Metastatic Liver Carcinoma in the Adrenal Gland (tissue), 2 donors: ENCODE results near the gene ARID1B.

DNA sequence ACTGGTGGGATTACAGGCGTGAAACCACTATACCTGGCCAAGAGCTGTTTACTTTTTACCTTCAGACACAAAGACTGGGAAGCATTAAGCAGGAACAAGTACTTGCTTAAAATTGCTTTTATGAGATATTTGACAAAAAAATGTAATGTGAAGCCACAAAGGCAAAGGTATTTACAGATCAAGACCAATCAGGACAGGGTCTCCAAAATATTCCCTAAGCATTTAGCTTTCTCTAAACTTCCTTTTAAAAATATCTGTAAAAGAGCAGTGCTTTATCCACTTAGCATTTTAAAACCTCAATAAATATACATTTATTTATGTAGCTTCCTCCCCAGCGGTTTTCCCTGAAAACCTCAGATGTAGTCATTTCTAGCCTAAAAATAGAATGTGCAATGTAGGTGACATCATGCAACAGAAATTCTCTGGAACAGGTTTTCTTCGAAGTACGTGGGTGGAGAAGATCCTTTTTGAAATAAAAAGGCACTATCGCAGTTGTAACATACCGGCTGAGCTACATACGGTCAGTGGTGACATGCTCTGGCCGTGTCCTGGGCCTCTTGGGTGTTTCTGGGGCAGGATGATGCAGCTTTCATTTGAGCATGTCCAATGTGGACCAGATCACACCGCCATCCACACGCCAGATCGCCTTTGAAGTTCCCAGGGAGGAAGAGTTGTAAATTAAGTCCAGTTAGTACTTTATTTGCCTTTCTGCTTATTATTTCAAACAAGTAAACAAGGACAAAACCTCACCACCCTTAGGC is 109.7 kb upstream of the CLDN20 start:
- PRO-cap, 2 experiments, result no peak in any of the 2 experiments

GRCh38 chr6:155188698-155189570 is 74.9 kb upstream of the CLDN20 start:
- PRO-cap, 2 experiments, result peak in 2 of 2 experiments; most common plus-strand start chr6:155189432 (in 2)

DNA sequence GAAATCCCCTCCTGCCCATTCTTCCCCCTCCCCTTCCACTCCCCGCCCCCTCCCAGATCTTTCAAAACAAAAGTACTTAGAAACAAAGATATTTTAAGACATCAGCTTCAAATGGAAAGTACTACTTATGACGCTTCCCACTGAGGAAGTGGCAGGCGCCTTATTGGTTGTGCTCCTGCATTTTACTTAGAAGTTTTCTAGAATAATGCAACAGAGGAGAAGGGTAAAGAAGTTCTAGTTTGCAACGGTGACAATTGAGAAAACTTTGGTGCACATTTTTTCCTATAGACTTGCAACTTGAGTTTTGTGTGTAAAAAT is 37.1 kb downstream of the NOX3 start:
- PRO-cap, 2 experiments, result no peak in any of the 2 experiments

GRCh38 chr6:156395210-156395909 is 381.8 kb upstream of the ARID1B start:
- PRO-cap, 2 experiments, result no peak in any of the 2 experiments

GRCh38 chr6:156775033-156775562 is 2.1 kb upstream of the ARID1B start:
- PRO-cap, 2 experiments, result no peak in any of the 2 experiments

GRCh38 chr6:156777175-156778174 is at the start of gene ARID1B:
TSS of gene ARID1B (plus strand) at chr6:156777378.
- PRO-cap, 2 experiments, result peak in 2 of 2 experiments; most common plus-strand start chr6:156777568 (in 2); most common minus-strand start chr6:156778135 (in 2)

DNA sequence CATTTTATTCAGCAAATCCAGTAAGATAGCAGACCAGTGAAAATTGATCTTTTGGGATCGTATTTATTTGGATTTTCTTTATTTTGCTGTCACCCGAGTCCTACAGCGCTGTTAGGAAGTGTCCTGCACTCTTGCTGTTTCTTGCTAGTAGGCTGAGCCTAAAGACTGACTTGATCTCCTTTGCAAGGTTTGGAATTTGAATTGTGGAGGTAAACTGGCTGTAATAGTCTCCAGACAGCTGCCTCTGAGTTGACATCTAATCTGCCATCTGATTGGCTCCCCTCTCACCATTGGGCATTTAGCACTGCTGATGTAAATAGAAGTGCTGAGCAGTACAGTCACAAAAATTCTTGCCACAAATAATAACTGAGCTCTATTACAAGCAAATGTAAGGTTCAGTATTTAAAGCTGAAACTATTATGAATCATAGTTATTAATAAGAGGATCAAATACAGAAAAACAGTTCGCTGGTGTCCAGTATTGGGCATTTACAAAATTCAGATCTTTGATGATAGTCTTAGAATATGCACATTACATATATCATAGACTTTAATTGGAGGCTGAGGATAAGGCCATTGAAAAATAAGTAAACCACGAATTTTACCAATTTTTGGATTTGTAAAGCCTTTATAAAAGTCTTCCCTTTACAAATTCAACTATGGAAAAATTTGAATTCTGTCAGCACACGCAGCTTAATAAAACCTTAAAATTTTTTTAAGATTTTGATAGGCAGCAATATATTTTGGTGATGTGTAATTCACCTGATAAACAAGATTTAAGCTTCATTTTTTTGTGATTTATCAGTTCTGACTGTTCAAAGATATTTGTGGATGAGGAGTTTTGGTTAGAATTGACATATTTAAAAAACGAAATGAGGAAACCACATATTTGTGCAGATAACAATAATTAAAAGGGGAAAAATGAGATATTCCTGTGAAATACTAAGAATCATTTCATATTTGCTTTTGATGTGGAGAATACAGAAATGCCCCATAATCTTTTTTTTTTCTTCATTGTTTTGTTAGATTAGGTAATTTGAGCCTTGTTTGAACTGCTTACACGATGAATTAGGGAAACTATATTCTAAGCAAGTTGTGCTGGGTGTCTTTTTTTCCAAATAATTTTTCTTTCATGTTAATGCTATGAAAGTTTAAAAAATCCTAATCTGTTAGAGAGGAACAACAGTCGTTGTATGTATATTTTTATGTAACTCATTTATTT is 3.5 kb downstream of the ARID1B start:
- PRO-cap, 2 experiments, result peak in 2 of 2 experiments; most common plus-strand start position 319 of the sequence (in 1); most common minus-strand start position 225 of the sequence (in 2)

- PRO-cap, 2 experiments, result no peak in any of the 2 experiments
Observed at GRCh38 chr6:156781698-156782693, 4.8 kb downstream of the ARID1B start.

GRCh38 chr6:157002864-157003536 is 225.8 kb downstream of the ARID1B start:
- PRO-cap, 2 experiments, result no peak in any of the 2 experiments

DNA sequence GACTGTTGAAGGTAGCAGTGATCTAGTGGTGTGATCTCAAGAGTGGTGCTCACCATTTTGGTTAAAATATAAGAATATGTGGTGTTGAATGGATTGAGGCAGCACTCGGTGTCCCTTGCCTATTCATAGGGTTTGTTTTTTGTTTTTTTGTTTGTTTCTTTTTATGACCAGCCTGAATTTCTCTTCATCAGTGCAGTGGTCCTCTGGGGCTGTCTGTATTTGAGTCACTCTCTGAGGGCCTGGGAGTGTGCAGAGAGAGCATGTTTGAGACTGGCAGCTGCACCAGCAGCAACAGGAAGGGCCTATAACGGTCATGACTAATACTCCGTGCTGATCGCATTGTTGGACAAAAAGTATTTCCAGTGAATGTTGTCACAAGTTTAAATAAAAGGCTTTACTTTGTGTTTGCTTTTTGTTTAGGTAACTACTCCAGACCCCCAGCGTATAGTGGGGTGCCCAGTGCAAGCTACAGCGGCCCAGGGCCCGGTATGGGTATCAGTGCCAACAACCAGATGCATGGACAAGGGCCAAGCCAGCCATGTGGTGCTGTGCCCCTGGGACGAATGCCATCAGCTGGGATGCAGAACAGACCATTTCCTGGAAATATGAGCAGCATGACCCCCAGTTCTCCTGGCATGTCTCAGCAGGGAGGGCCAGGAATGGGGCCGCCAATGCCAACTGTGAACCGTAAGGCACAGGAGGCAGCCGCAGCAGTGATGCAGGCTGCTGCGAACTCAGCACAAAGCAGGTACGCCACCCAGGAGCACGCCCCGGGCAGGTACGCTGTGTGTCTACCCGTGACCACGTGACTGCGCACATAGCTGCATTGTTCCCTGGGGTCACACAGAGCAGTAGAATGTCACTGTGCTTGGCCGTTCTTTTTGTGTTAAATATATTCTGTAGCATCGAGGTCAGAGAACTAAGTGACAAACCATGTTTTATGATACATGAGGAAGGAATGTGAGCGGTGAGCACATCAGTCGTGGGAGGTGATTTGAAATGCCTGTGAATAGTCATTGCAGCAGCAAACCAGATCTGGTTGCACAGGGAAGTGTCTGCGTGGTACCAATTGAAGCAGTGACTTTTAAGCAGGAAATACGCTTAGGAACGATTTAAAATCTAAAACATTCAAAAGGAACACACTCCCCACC is 174.7 kb downstream of the TMEM242 start:
- PRO-cap, 2 experiments, result no peak in any of the 2 experiments

DNA sequence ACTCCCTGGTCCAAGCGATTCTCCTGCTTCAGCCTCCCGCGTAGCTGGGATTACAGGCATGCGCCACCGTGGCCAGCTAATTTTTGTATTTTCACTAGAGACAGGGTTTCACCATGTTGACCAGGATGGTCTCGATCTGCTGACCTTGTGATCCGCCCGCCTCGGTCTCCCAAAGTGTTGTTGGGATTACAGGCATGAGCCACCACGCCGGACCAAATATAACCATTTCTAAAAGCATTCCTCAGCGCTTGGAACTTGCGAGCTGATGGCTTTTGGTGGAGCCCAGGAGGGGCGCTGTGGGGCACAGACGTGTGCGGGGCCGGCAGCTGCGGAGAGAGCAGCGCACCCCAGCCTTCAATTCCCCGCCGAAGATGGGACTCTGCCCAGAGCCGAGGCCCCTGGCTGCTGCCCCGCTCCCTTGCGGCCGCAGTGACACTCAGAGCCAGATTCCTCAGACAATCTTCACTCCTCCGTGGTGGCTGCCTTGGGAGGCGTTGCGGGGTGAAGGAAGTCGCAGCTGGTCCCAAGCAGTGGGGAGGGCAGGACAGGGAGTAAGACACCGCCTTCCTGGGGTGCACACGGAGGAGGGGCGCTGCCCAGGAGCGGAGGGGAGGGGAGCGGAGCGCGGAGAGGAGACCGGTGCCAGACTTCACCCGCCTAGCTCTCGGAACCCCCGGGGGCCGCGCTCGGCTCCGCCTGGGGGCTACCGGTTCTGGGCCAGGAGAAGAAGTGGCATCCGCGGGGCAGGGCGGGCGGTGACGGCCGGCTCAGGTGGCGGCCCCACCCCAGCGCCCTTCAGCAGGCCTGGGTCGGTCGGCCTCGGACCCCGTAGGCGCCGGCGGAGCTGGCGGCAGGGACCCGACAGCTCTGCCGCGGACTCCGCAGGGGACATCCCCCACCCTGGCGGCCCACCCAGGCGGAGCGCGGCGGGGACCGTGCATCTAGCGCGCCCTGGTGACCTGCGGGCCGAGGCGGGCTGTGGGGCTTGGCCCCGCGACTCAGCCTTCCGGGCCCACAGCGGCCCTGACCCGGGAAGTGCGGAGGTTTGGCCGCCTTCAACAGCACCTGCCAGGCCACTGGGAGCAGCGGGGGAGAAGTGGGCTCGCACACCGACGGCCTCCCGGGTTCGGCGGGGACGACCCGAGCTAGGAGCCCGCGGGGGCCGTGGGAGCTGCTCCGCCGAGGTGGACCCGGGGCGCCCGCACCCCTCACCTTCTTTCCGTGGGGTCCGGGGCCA is 87.5 kb downstream of the TMEM242 start:
- PRO-cap, 2 experiments, result no peak in any of the 2 experiments

DNA sequence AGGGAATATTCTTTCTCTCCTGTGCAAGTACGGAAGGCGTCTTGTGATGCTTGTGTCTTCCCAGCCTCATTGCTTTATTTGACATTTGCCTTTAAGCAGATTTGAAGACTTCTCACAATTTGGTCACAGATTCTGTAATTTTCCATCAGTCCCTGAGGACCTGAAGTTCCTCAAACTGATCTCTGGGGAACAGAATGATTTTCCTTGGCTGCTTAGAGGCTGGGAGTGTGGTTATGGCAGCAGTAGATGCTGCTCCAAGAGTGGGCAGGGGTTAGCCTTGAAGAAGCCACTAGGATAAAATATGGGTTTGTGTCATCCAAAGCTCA is 26.1 kb upstream of the ZDHHC14 start:
- PRO-cap, 2 experiments, result no peak in any of the 2 experiments

- PRO-cap, 2 experiments, result no peak in any of the 2 experiments
Observed at GRCh38 chr6:157596889-157597750, 216.1 kb downstream of the ZDHHC14 start.

- PRO-cap, 2 experiments, result peak in 1 of 2 experiments; most common plus-strand start chr6:157954399 (in 1); most common minus-strand start chr6:157954296 (in 1)
Observed at GRCh38 chr6:157954074-157955331, 27.2 kb upstream of the SYNJ2 start.

DNA sequence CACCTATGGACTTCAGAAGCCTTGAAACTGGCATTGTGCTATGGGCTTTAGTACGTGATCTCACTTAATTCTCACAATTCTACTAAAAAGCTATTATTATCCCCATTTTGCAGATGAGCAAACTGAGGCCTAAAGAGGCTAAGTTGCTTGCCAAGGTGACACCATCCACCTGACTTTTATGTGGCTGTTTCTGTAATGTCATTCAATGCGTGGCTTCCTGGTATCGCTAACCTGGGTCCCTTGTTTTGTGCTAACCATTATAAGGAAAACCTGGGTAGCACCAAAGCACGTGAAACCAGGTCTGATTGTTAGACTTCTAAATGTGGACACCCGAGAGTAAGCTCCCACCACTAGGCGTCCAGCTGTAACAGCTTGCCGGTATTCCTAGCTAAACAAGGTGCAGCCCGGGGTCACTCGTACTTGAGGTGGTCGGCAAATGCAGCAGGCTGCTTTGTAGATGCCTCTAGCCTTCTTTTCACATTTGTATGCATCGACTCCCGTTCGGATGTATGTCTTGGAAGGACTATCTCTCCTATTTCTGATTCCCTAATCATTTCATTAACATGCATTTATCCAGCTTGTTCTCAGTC is 1.1 kb downstream of the SYNJ2 start:
- PRO-cap, 2 experiments, result no peak in any of the 2 experiments

DNA sequence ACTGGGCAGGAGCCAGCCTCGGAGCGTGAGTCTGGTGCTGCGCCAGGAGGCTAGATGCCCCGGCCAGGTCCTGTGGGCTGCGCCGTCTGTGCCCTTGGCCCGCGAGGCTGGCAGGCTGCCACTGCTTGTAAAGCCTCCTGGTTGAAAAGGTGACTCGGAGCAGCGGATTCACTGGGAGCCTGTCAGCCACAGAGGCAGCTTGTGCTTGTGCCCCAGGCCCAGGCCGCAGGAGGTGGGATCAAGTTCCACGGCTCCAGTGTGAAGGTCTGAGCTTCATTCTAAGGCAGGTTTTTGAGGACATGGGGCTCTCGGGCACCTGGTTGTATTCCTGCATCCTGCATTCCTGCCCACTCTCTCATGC is 8.3 kb downstream of the SYNJ2 start:
- PRO-cap, 2 experiments, result no peak in any of the 2 experiments

DNA sequence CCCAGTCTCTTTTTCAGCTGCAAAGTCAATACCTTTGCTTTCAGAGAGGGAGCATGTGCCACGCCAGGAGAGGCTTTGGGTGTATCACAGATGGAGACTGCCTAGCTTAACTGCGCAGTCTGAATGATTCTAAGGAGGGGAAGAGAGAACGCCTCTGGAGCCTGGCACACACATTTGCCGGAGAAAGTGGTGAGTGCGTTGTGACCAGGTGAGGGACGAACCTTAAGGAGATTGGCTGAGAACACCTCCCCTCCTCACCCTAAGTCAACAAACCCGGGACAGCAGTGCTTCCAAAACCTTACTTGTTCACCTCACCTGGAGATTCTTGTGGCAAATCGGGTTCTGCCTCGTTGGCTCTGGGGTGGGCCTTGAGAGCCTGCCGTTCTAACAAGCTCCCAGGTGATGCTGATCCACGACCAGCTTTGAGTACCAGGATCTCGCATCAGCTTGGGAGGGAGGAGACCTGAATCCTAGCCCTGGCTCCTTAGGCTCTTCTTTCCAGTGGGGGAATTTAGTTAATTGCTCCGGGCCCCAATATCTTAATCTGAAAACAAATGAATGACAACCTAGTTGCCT is 9.4 kb downstream of the SYNJ2 start:
- PRO-cap, 2 experiments, result no peak in any of the 2 experiments

- PRO-cap, 2 experiments, result no peak in any of the 2 experiments
Observed at GRCh38 chr6:158037643-158038089, 56.0 kb downstream of the SYNJ2 start.

DNA sequence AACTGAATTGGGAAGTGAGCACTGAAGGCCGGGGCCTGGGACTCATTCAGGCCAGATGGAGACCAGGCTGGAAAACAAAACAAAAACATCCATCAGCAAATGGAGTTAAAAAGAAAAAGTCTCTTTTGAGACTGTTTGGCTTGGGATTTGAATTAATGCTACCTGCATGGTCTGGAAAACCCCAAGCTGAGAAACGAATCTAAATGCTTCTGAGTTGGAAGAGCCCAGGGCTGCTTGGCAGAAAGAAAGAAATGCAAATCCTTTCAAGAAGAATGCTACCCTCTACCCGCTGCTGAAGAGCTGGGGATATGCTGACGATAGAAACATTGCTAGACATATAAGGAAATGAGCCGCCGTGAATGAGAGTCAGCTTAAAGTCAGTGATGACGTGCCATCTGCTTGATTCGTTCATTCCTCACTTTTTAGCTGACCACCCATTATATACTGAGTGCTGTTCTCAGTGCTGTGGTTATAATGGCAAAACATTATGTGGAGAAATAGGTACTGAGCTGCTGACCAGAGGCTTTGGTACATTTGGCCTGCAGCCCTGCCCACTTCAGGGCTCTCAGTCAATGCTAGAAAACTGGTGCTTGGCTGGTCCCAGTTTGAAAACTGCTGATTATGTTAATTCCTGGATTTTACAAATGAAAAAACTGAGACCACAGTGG is 28.0 kb upstream of the TULP4 start:
- PRO-cap, 2 experiments, result no peak in any of the 2 experiments

DNA sequence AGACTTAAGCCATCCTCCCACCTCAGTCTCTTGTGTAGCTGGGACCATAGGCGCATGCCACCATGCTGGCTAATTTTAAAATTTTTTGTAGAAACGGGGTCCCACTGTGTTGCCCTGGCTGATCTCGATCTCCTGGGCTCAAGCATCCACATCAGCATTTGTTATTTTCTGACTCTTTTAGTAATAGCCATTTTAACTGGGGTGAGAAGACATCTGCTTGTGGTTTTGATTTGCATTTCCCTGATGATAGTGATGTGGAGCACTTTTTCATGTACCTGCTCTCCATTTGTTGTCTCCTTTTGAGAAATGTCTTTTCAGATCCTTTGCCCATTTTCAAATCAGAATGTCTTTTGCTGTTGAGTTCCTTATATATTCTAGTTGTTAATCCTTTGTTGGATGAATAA is 22.2 kb upstream of the TULP4 start:
- PRO-cap, 2 experiments, result no peak in any of the 2 experiments